HT-29 (cell line): Measurements from ENCODE around the gene FAM110C.

DNA sequence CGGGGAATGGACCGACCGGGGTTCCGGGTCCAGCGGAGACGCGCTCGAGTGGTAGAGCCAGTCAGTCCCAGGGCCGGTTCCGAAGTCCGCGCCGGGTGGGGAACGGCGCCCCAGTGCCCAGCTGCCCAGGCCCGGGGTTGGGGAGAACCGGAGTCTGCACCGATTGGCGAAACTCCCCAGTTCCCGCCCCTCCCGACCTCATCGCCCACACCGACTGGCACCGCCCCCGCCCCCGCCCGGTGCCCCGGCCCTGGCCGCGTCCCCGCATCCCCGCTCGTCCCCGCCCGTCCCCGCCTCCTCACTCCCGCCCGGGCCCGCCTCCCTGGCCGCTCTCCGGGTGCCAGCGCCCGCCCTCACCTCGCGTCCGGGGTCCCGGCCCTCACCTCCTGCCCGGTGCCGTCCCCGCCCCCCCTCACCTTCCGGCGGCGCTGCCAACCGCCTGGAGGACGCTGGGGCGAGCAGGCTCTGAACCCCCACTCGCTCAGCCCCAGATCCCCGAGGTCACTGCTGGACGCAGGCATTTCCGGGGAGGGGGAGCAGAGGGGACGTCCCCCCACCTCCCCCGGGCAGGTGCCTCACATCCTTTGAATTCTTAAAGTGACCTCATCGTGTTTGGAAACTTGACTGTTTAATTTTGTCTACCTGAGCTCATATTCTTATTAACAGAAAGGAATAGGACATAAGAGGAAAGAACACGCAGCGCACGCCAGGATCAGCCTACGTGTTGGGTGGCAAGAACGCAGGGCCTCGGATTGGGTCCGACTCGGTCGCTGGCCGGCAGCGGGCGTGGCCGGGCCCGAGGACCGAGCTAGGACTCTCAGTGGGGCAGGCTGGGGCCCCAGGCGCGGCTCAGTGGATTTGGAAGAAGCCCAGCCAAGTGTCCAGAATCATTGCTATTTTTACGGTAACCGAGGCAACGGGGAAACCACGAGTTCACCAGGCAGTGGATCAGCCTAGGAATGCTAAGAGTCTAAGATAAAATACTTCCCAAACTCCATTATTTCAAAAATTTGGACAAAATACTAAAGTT, at the start of gene FAM110C:
TSS of gene FAM110C (minus strand) at position 115 of the 1,030 bp plus-strand sequence.
- RAMPAGE, long total RNA: no peak

DNA sequence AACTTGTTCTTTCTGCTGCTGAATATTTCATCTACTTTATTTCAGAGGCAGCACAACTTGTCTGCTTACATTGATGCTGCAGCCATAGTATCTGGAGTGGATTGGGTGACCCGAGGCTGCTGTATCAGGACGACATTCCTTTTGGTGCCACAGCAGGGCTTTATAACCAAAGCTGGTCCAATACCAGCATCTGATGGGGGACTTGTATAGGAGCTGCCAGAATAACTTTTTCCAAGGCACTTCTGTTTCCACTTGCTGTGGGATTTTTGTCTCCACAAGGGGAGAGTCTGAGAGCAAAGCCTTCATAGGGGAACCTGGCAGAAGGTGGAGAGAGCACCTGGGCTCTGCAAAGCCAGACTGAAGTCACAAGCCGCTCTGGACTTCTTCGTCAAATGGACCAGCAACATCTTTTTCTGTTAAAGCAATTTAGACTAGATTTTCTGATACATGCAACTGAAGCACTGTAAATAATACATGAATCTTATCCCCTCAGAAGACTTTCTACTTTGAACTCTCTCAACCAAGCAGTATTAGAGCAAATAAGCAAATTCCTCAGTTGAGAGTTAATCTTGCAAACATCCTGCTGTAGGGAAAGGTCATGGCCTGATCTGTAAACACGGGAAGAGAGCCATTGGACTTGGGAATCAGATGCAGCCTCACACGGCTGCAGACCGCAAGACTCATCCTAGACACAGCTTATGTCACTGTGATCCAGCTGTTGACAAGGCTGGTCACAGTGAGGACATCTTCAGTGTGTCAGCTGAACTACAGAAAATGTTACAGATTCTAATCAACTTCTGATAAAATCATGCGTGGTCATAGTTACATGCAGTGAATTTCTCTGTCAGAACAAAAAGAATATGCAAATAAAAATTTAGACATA, 3.3 kb downstream of the SH3YL1 start:
- RAMPAGE, long total RNA: no peak

GRCh38 chr2:285558-286344, 2.1 kb downstream of the ALKAL2 start:
- RAMPAGE, long total RNA: no peak

GRCh38 chr2:586451-587159, 90.6 kb downstream of the TMEM18 start:
- RAMPAGE, long total RNA: no peak

DNA sequence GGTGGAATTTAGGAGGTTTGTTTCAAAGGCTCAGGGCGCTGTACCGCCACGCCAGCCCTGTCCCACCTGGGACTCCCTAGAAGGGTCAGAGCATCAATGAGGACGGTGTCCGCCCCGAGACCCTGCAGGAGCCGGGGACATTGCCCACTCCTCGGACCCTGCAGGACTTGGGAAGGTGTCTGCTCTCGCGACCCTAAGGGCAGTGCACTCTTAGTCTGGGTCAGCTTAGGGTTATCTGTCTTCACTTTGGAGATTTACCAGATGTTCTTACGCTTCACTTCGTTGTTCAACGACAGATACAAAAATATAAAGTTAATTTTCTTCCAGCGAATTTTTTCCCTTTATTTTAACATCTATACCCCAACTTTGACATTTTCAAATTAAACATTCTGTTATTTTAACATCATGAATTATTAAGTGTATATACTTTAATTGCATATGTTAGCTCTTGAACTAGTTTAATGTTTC, 456 bp upstream of the TMEM18 start:
- RAMPAGE, long total RNA: no peak

DNA sequence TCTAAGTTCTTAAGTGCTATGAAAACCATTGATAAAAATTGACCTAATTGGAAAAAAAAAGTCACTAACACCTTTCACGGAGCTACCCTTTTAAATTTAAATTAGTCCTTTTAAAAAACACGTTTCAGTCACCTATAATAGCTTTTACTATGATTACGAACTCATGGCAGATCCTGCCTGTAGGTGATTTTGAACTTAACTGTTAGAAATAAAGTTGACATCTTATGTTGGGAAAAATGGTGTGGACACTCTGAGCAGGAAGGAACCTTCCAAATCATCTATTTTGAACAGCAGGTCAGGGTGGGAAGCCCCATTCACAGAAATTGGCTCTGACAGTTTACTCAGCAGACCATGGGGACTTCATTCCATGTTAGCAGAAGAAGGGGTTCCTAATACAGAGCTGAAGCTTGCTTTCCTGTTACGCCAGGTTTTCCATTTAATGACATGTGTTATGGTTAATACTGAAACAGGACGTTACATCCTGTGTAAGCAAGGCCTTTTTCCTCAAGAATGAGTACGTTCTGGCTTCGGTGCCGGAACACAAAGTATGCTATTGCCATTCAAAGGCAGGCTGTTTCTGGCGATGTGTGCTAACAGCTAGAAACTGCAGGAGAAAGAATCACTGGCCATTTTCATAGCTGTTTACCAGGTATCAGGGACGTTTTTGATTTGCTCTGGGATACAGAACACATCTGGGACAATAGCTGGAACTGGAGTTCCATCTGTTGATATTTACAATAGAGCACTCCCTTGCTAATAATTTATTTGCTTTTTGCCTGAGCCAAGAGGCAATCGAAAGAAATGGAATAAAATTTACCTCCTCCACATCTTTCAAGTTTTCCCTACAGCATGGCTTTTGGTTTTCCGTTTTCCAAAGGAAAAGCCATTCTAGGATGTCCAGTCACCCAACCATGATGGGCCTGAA, 190.4 kb downstream of the SNTG2 start:
- RAMPAGE, long total RNA: no peak

DNA sequence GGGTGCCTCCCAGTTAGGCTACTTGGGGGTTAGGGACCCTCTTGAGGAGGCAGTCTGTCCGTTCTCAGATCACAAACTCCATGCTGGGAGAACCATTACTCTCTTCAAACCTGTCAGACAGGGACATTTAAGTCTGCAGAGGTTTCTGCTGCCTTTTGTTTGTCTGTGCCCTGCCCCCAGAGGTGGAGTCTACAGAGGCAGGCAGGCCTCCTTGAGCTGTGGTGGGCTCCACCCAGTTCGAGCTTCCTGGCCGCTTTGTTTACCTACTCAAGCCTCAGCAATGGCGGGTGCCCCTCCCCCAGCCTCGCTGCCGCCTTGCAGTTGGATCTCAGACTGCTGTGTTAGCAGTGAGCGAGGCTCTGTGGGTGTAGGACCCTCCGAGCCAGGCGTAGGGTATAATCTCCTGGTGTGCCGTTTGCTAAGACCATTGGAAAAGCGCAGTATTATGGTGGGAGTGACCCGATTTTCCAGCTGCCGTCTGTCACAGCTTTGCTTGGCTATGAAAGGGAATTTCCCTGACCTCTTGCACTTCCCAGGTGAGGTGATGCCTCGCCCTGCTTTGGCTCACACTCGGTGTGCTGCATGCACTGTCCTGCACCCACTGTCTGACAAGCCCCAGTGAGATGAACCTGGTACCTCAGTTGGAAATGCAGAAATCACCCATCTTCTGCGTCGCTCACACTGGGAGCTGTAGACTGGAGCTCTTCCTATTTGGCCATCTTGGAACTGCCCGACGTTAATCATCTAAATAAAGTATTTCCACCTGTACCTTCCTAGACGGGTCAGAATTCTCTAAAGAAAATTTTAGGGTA, 24.9 kb upstream of the TPO start:
- RAMPAGE, long total RNA: no peak

- RAMPAGE, long total RNA: no peak
Measured at GRCh38 chr2:1475751-1476273, 62.5 kb downstream of the TPO start.

DNA sequence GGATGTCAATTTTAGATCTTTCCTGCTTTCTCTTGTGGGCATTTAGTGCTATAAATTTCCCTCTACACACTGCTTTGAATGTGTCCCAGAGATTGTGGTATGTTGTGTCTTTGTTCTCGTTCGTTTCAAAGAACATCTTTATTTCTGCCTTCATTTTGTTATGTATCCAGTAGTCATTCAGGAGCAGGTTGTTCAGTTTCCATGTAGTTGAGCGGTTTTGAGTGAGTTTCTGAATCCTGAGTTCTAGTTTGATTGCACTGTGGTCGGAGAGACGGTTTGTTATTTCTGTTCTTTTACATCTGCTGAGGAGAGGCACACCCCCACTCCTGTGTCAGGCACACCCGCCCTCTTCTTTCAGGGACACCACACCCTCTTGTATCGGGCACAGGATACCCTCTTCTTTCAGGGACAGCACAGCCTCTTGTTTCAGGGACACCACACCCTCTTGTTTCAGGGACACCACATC, 95.7 kb downstream of the TPO start:
- RAMPAGE, long total RNA: no peak

- RAMPAGE, long total RNA: no peak
Measured at GRCh38 chr2:1613596-1614332, 130.6 kb downstream of the PXDN start.

DNA sequence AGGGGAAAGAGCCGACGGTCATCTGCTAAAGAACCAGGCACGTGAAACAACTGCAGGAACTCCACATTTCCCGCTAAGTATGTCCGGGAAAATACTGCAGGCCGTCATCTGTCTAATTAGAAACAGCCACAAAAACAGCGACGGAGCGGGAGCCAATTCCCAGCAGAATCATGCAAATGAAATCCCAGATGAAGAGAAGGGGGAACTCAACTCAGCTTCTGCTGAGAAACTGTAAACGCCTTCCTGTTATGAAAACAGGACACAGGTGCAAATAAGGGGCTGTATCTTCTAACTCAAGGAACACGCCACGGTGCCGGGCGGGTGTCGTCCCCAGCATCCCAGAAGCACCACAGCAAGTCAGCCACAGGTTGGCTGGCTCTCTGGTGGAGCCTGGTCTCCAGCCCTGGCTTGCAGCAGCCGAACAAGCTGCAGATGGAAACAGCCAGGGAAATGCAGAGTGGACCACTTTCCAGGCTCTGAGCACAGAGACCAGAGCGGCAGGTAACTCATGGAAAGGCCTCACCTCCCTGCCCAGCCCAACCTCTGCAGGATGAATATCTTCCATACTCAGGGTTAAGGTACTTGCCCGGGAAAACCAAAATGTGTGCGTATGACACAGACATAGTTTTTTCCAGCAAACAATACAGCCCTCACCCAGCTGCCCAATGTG, 28.9 kb downstream of the PXDN start:
- RAMPAGE, long total RNA: no peak

DNA sequence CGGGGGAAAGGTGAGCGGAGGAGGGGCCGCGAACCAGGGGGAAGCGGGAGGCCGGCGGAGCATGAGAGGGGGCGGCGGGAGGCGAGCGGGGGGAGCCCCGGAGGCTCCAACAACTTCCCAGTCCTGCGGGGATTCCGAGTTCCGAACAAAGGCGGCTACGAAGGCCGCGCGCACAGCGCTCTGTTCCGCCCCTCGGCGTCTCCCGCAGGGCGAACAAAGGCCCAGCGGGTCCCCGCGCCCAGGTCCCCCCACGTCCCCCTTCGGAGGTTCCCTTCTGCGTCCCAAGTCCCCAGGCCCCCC, 523 bp downstream of the PXDN start:
- RAMPAGE, long total RNA: no peak

DNA sequence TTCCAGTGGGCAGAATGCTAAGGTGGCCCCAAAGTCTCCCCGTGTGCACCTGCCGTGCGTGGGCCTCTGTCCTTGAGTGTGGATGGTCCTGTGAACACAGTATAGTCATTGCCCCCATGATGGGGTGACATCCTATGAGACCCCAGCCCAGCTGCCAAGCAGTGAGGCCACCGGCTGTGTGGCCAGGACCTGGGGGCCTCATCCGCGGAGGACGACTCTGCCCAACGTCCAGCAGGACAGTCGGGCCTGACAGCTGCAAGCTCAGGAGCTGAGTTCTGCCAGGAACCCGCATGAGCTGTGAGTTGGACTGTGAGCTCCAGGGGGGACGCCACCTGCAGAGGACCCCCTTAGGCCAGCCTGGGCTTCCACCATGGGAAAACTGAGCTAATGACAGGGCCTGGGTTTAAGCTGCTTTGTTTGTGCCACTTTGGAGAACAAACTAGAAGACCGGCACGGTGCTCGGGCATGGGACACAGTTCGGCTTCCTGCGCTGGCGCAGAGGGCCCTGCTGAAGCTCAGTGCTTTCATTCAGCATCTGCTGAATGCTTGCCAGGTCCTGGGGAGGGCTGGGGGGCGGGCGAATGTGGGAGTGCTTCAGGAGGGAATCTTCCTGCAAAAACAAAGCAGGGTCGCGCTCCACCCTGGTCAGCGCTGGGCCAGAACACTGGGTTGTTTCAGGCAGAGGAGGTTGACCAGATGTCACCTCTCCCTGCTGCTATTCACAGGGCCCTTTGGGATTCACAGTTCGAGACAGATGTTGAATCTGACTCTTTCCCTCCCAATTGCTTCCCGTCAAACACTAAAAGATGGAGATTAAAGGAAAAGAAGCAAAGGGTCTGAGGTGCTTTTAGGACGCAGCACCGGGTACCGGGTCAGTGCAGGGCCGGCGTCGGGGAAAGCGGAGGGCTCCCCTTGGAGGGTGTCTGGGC, 81.8 kb upstream of the PXDN start:
- RAMPAGE, long total RNA: no peak

- RAMPAGE, long total RNA: no peak
Measured at GRCh38 chr2:1990724-1991093, 246.4 kb upstream of the PXDN start.

DNA sequence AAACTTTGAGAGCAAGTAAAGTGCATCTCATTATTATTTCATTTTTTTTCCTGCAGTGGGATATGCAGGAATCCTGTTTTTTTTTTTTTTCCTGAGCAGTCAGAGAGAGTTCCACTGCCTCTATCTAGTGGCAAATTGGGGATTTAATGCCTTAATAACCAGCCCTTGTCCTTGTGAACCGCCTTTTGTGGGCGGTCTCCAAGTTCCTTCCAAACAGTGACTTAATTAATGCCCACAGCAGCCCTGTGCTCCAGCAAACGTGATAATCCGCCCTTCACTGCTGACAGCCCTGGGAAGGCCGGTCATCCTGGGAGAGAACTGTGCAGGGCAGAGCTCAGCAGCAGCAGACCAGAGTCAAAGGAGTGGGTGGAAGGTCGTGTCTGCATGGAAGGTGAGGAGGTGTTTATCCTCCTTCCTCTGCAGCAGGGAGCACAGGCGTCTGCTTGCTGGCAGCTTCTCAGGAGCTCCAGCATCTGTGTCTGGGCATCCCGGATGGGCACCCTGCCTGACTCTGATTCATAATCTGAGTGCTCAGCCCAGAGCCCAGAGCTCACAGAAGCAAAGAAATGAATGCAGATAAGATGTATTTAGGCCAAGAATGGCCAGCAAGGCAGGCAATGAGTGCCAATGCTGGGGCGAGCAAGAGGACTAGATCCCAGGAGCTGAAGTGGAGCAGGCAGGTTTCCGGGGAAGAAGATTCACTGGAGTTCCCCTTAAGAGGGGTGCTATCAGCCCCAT, 270.0 kb upstream of the PXDN start:
- RAMPAGE, long total RNA: no peak

DNA sequence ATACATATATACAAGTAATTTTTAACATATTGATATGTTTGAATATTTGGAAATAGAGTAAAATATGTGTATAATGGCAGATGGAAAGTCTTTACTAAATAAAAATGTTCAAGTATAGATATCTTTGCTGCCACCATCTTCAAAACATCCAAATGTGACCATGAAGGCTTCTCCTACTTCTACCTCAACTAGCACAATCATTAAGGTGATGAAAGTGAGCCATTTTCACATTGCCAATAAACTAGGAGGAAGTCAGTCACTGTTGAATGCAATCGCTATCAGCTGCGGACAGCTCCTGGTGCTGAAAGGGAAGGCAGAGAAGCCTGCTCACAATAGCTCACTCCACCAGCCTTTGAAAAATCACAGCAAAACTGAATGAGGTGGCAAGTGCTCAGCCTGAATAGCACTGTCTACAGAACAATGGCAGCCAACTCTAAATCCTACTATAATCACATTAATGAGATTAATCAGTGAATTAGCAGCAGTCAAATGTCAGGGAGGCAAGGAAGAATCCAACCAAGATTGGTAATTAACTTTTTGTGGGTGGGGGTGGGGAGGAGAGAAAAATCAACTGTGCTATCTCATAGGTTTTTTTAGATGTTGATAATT, 2.2 kb downstream of the MYT1L start:
- RAMPAGE, long total RNA: no peak

GRCh38 chr2:2662028-2662450, 331.0 kb upstream of the MYT1L start:
- RAMPAGE, long total RNA: no peak

DNA sequence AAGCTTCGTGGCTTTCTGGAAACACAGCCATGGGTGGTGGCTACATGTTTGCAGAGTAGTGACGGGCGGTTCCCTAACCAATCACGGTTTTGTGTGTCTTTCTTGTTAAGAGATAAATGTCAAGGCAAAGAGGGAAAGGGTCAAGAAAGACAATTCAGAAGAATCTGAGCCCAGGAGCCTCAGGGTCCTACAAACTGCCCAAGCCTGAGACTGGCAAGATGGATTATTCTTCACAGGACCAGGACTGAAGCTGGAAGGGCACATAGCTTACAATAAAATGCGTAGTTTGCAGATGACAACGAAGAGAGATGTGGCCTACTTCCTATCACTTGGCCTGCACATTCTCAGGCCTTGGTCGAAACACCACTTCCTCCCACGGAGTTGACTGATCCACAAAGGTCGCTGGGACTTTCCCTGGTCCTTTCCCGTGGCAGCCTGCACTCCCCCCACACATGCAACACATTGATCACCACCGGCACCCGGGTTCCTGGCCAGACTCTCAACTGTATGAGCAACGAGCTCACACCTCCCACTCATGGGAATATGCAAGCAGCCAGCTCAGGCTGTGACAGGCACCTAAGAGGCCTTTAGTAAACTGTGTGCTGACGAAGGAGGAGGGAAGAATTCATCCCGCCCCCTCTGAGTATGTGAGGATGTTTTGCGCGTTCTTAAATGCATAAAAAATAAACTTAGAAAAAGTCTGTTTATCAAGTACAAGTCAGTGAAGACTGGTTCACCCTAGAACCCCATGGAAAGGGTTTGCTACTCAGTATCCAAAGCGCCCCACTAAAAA, 154.6 kb downstream of the EIPR1 start:
- RAMPAGE, long total RNA: no peak

DNA sequence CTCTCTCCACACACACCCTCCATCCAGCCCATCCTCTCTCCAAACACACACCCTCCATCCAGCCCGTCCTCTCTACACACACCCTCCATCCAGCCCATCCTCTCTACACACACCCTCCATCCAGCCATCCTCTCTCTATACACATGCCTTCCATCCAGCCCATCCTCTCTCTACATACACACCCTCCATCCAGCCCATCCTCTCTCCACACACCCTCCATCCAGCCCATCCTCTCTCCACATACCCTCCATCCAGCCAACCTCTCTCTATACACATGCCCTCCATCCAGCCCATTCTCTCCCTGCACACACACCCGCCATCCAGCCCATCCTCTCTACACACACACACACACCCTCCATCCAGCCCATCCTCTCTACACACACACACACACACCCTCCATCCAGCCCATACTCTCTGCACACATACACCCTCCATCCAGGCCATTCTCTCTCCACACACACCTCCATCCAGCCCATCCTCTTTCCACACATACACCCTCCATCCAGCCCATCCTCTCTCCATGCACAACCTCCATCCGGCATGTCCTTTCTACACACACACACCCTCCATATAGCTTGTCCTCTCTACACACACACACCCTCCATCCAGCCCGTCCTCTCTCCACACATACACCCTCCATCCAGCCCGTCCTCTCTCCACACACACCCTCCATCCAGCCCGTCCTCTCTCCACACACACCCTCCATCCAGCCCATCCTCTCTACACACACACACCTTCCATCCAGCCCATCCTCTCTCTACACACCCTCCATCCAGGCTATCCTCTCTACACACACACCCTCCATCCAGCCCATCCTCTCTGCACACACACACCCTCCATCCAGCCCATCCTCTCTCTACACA, 82.8 kb downstream of the EIPR1 start:
- RAMPAGE, long total RNA: no peak

DNA sequence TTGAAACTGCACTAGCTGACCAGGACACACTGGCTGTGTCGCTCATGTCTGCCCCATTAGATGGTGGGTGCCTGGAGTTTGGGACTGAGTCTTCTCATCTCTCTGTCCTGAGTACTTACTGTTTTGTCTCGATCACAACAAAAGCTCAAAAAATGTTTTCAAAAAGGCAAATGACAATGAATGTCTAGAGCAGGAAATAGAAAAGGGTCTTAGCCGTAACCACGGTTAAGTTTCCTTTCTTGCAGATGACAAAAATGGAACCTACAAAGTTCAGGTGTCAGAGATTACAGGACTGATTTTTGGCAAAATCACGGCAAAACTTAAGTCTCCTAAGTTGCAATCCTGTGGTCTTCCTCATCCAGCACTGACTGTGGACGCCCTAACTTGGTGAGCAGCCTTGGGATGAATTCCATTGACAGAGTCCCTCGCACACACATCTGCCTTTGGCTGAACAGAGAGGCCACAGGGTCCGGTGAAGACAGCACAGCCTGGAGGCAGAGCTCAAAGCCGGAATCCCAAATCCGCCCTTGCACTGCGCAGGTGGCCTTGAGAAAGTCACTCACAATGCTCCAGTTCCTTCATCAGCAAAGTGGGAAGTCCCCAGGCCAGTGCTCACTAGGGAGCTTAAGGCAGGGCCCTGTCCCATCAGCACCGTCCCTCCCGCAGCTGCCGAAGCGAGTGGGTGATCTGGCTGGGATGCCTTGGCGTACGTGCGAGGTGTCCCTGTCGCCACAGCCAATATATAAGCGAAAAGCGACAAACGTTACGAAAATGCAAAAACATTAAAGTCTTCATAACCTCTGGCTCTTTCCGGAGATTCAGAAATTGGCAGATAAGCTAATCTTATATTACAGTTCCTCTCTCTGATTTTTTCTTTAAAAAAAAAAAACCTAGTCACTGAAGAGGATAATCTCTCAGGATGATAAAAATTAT, 55.1 kb downstream of the EIPR1 start:
- RAMPAGE, long total RNA: no peak